Measurements from ENCODE around the genes ATP5MC3 and NFE2L2.

DNA sequence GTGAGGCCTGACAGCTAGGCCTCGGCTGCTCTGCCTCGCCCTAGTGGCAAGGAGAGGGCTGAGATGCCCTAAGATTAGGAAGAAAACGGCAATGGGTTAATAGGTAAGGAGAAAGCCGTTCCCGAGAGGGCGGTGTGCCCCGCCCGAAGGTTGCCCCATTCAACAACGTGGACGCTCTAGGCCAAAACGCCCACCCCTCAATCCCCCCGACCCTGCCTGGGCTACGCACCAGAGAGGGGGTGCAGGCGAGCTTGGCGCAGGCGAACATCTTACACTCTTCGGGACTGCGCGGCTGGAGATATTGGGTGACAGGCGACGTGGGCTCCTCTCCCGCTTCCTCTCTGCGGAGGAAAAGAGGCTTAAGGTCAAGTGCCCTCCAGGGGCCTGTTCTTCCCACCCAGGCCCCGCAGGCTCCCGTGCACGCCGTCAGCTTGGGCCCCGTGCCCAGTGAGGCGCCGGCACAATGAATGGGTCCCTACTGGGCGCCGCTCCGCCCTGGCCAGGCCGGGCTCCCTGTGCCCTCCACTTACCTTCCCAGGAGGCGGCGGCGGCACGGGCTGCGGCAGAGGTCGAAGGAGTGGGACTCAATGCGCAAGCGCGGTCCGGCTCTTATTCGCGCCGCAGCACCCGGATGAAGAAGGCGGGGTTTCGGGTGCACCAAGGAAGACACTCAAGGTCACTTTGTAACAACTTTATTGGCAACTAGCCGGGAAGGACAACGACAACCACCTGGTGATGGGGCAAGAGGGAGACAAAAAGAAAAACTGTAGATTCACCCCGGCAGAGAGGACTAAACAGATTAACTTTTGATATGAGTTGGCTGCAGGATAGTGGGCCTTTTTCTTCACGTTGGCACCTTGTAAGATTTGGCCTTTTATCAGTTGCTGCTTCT is at the start of gene ATP5MC3:
TSS of gene ATP5MC3 (minus strand) at position 585 of the 892 bp plus-strand sequence.
- RRBS, 2 experiments: 2% methylated on average over 15 to 16 of the region's 54 CpGs
CAGE:
- cytosol, long polyA minus RNA: start-site peak on the minus strand centred at position 548 of the sequence, 28 bp wide, 134 reads
- cytosol, long polyA plus RNA: start-site peak on the minus strand centred at position 301 of the sequence, 90 bp wide, 305 and 481 reads in 2 replicates; start-site peak on the minus strand centred at position 562 of the sequence, 71 bp wide, 2,179 and 2,614 reads in 2 replicates
- long polyA plus RNA: start-site peak on the minus strand centred at position 305 of the sequence, 61 bp wide, 145 and 131 reads in 2 replicates; start-site peak on the minus strand centred at position 564 of the sequence, 74 bp wide, 859 and 795 reads in 2 replicates
- nucleus, long polyA minus RNA: no peak
- nucleus, long polyA plus RNA: start-site peak on the minus strand centred at position 563 of the sequence, 62 bp wide, 1,642 and 2,148 reads in 2 replicates

- RRBS, 2 experiments: no CpG with 5 or more reads among the region's 3 CpGs
CAGE:
- cytosol, long polyA minus RNA: no peak
- cytosol, long polyA plus RNA: no peak
- long polyA plus RNA: no peak
- nucleus, long polyA minus RNA: no peak
- nucleus, long polyA plus RNA: start-site peak on the minus strand at chr2:175953557-175953565, 23 and 12 reads in 2 replicates
Observed at GRCh38 chr2:175953149-175953772, 48.8 kb downstream of the LNPK start.

- RRBS, 2 experiments: no CpG with 5 or more reads among the region's 3 CpGs
CAGE:
- cytosol, long polyA minus RNA: no peak
- cytosol, long polyA plus RNA: no peak
- long polyA plus RNA: no peak
- nucleus, long polyA minus RNA: start-site peak on the minus strand at chr2:175970172-175970246, 236 reads; start-site peak on the minus strand at chr2:175970307-175970426, 48 reads; start-site peak on the minus strand at chr2:175970487-175970515, 18 reads
- nucleus, long polyA plus RNA: start-site peak on the minus strand at chr2:175970184-175970246, 32 and 43 reads in 2 replicates
Observed at GRCh38 chr2:175970045-175970852, 31.8 kb downstream of the LNPK start.

DNA sequence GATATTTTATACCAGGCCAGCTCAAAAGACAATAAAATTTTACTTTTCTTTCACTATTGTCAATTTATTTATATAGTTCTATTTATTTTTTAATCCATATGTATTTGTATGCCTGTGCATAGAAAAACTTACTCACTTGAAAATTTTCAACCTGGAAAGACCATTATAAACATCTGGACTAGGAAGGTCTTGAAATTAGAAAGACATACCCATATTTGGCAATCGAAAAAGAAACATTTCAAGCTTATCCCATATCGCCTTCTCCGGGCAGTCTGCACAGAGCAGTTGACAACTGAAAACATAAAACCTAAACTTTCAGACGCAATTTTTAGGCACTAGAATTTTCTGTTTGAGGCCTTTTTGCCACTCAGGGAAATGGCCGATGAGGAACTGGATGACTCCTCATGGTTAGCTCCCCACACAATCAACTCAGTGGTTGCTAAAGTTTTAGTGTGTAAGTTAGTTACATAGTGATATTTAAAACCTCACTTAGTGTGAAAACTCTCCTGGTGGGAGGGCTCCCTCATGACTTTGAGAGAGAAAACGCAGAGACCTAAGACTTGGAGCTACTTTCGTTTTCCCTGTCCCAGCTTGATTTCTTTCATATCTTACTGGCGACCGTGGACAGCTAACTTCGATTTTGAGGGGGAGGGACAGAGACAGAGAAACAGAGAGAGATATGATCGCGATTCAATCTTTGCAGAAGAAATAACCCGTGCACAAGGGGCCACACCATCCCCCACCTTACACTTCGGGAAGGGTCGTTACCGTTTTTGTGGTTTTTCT is 3.2 kb upstream of the HOXD12 start:
- RRBS, 2 experiments: no CpG with 5 or more reads among the region's 16 CpGs
CAGE:
- cytosol, long polyA minus RNA: no peak
- cytosol, long polyA plus RNA: no peak
- long polyA plus RNA: no peak
- nucleus, long polyA minus RNA: no peak
- nucleus, long polyA plus RNA: no peak

DNA sequence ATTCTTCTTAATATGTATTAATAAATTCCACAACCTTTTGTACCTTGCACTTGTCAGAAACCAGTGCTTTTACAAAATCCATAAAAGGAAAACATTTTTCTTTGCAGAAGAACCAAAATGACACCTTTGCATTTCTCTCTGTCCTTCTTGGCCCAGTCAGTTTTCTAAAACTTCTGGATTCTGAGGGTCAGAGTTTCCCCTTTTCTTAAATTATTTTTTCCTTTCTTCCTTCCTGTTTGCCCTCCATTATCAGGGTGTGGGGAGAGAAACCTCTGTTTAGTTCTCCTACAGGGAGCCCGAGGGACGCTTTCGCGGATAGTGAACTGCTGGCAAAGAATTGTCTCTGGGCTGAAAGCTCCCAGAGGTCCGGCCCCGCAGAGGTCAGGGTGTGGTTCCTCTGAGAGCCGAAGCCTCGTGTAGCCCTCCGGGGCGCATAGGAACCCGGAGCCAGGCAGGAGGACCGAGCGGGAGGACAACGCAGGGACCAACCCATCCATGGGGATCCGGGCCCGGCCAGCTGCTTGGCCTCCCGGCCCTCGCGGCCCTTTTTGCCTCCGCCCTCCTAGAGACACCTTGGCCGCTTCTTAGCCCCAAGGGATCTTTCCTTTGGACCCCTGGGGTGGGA is 833 bp upstream of the HOXD10 start:
- RRBS, 2 experiments: 29 to 33% methylated on average over 14 of the region's 21 CpGs
CAGE:
- cytosol, long polyA minus RNA: no peak
- cytosol, long polyA plus RNA: no peak
- long polyA plus RNA: no peak
- nucleus, long polyA minus RNA: no peak
- nucleus, long polyA plus RNA: no peak

DNA sequence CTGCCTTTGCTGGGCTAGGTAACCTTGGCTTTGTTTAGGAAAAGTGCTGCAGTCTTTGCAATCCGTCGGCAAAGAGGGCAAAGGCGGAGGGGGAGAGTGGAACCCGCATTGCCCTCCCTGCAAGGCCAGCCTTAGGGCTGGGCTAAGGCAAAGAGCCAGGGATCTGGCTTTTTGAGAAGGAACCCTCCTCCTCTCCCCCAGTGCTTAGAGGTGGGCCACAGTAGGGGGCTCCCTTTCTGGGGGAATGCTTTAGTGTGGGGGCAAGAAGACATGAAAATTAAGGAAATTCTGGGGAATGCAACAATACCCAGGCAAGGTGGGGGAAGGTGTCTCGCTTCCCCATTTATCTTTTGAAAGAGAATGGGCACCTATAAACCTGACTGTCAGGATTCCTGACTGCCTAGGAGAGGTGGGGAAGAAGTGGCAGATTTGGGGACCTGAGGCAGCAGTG is 1.5 kb downstream of the HOXD10 start:
- RRBS, 2 experiments: no CpG with 5 or more reads among the region's 5 CpGs
CAGE:
- cytosol, long polyA minus RNA: no peak
- cytosol, long polyA plus RNA: no peak
- long polyA plus RNA: no peak
- nucleus, long polyA minus RNA: no peak
- nucleus, long polyA plus RNA: no peak

- RRBS, 2 experiments: no CpG with 5 or more reads among the region's 31 CpGs
CAGE:
- cytosol, long polyA minus RNA: no peak
- cytosol, long polyA plus RNA: no peak
- long polyA plus RNA: no peak
- nucleus, long polyA minus RNA: no peak
- nucleus, long polyA plus RNA: no peak
Observed at GRCh38 chr2:176132282-176133098, 3.0 kb downstream of the HOXD8 start.

DNA sequence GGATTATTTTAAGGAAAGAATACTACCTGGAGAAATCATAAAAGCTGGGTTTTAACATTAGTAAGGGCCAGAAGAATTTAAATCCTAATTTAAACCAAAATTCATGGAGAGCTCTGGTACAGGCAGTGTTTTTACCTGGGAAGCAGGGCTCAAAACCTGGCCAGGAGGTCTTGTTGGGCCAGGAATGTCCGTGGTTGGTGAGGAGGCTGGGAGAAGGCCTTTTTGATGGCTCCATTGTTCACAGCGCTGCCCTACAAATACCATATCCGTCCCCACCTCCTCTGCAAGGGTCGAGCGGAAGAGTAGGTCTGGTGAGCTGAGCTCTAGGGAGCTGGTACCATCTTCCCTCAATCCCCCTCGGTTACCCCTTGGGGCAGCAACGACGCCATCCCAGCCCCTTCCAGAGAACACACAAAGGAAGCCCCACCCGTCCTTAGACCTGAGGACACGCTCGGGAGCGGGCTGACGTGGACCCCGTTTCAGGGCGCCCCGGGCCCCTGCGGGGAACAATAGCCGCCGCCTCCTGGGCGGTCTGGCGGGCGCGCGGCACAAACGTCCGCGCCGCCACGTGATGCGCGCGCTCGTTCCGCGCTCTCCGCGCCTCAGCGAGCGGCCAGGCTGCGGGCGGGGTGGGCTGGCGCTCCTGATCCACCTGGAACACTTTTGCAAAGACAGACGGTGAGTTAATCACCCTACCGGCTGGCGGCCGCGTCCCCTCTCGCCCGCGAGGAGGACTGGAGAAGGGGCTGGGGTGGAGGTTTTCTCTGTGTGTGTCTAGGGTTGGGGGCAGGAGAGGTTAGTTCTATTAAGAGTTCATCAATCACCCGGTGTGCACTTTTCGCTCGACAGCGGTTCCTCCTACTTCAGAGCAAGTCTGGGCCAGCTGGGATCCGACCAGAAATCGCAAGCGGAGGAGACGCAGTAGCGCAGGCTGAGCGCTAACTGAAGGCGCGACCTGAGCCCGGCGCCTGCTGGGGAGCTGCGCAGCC is 10.6 kb upstream of the HOXD1 start:
- RRBS, 2 experiments: 93 to 94% methylated on average over 2 to 3 of the region's 65 CpGs
CAGE:
- cytosol, long polyA minus RNA: no peak
- cytosol, long polyA plus RNA: no peak
- long polyA plus RNA: no peak
- nucleus, long polyA minus RNA: no peak
- nucleus, long polyA plus RNA: no peak

- RRBS, 2 experiments: 4 to 7% methylated on average over 6 of the region's 14 CpGs
CAGE:
- cytosol, long polyA minus RNA: start-site peak on the plus strand at chr2:176187589-176187651, 13 reads; start-site peak on the minus strand at chr2:176187633-176187742, 8 reads
- cytosol, long polyA plus RNA: no peak
- long polyA plus RNA: start-site peak on the plus strand at chr2:176187622-176187736, 68 and 52 reads in 2 replicates
- nucleus, long polyA minus RNA: no peak
- nucleus, long polyA plus RNA: start-site peak on the plus strand at chr2:176187583-176187728, 31 and 72 reads in 2 replicates; start-site peak on the minus strand at chr2:176187738-176187764, 18 and 29 reads in 2 replicates
Observed at GRCh38 chr2:176187463-176187988, 942 bp upstream of the HOXD1 start.

DNA sequence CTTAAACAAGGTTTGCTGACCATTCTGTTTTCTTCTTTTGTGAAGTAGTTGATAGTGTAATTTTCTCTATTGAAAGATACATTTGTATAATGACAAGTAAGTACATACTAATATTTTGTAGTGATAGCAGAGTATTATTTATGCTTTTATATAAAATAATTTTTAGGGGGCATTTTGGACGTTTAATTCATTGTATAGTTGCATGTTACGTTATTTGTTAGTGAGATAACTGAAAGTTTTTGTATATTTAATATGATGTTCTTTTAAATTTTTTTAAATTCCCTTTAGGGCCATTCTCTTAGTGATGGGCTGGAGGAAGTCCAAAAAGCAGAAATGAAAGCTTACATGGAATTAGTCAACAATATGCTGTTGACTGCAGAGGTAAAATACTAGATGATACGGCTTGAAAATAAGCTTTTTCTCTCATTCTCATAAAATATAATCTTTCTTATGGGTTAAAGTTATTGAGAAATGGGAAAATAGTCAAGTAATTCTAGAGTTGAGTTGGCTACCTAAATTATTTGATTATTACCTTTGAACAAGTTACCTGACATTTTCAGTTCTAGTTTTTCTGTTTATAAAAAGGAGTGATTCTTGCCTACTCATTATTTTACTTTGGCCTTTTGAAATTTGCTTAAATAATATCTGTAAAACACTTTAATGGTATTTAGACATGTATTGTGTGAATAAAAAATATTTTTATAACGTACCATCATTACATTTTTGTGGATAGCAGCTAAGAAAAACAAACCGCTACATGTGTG is 58.9 kb downstream of the MTX2 start:
- RRBS, 2 experiments: no CpG with 5 or more reads among the region's 5 CpGs
CAGE:
- cytosol, long polyA minus RNA: no peak
- cytosol, long polyA plus RNA: no peak
- long polyA plus RNA: no peak
- nucleus, long polyA minus RNA: no peak
- nucleus, long polyA plus RNA: no peak

DNA sequence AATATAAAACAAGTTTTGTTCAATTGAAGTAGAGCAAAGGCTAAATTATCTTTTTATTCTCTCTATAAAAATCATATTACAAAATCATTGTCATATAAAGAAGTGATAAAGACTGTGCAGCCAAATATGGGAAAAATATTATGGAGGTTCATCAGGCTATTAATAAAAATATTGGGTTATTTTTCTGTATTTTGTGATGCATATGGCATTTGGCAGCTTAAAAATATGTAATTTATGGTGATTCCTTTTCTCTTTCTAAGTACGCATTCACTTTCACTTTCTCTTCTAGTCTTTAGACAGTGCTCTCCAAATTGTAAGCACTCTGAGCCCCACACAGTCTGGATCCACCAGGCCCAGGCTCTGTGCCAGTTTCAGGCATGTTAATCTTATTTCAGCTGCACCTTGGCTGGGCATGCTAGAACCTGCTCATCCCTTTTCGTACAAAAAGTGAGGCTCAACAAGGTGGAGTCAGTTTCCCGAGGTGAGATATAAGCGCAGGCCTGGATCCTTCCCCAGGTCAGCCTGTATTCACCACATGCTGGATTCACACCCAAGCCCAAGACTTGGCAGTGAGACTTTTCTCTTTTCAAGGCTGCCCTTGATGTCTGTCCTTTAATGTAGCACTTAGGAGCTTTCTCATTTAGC is 203.9 kb downstream of the MTX2 start:
- RRBS, 2 experiments: no CpG with 5 or more reads among the region's 4 CpGs
CAGE:
- cytosol, long polyA minus RNA: no peak
- cytosol, long polyA plus RNA: no peak
- long polyA plus RNA: no peak
- nucleus, long polyA minus RNA: no peak
- nucleus, long polyA plus RNA: no peak

- RRBS, 2 experiments: no CpG with 5 or more reads among the region's 5 CpGs
CAGE:
- cytosol, long polyA minus RNA: no peak
- cytosol, long polyA plus RNA: no peak
- long polyA plus RNA: no peak
- nucleus, long polyA minus RNA: no peak
- nucleus, long polyA plus RNA: no peak
Observed at GRCh38 chr2:176518724-176519311, 249.6 kb downstream of the MTX2 start.

GRCh38 chr2:177218846-177219664 is 6.5 kb downstream of the HNRNPA3 start:
- RRBS, 2 experiments: no CpG with 5 or more reads among the region's 5 CpGs
CAGE:
- cytosol, long polyA minus RNA: start-site peak on the plus strand at chr2:177219312-177219317, 95 reads
- cytosol, long polyA plus RNA: no peak
- long polyA plus RNA: no peak
- nucleus, long polyA minus RNA: no peak
- nucleus, long polyA plus RNA: no peak

- RRBS, 2 experiments: no CpG with 5 or more reads among the region's 8 CpGs
CAGE:
- cytosol, long polyA minus RNA: no peak
- cytosol, long polyA plus RNA: no peak
- long polyA plus RNA: no peak
- nucleus, long polyA minus RNA: no peak
- nucleus, long polyA plus RNA: no peak
Observed at GRCh38 chr2:177228511-177229301, 16.1 kb downstream of the HNRNPA3 start.

GRCh38 chr2:177242166-177243104 is 22.1 kb downstream of the NFE2L2 start:
- RRBS, 2 experiments: no CpG with 5 or more reads among the region's 5 CpGs
CAGE:
- cytosol, long polyA minus RNA: start-site peak on the minus strand at chr2:177242443-177242491, 5 reads
- cytosol, long polyA plus RNA: no peak
- long polyA plus RNA: no peak
- nucleus, long polyA minus RNA: start-site peak on the minus strand at chr2:177242415-177242426, 23 reads; start-site peak on the minus strand at chr2:177243015-177243052, 27 reads
- nucleus, long polyA plus RNA: no peak

GRCh38 chr2:177247891-177248487 is 16.5 kb downstream of the NFE2L2 start:
- RRBS, 2 experiments: no CpG with 5 or more reads among the region's 6 CpGs
CAGE:
- cytosol, long polyA minus RNA: no peak
- cytosol, long polyA plus RNA: no peak
- long polyA plus RNA: no peak
- nucleus, long polyA minus RNA: no peak
- nucleus, long polyA plus RNA: no peak

GRCh38 chr2:177264488-177265764 is at the start of gene NFE2L2:
NFE2L2 (minus strand) TSS chr2:177264727.
- RRBS, 2 experiments: 1 to 2% methylated on average over 58 of the region's 97 CpGs
CAGE:
- cytosol, long polyA minus RNA: start-site peak on the minus strand at chr2:177264548-177264759, 20 reads; start-site peak on the minus strand at chr2:177264928-177264958, 33 reads
- cytosol, long polyA plus RNA: start-site peak on the minus strand at chr2:177264656-177264720, 50 and 46 reads in 2 replicates
- long polyA plus RNA: start-site peak on the minus strand at chr2:177264658-177264704, 52 and 54 reads in 2 replicates
- nucleus, long polyA minus RNA: no peak
- nucleus, long polyA plus RNA: no peak

DNA sequence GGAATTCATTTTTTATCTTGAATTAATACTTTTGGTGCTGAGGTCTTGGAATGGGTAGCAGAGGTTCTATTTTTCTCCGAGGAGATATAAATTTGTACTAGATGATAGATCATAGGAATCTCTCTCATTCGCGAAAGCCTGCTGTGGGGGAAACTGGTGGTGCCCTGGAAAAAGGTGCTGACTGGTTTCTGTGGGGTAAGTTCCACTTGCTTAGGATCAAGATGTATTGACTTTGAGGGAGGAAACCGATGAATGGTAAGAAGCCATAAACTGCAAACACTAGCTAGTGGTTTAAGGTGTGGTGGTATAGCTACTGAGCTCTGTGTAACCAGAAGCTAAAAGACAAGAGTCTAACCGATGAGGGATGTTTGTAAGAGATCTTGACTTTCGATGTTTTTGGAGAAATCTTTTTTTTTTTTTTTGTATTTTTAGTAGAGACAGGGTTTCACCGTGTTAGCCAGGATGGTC is 803 bp downstream of the AGPS start:
- RRBS, 2 experiments: no CpG with 5 or more reads among the region's 7 CpGs
CAGE:
- cytosol, long polyA minus RNA: no peak
- cytosol, long polyA plus RNA: no peak
- long polyA plus RNA: no peak
- nucleus, long polyA minus RNA: no peak
- nucleus, long polyA plus RNA: no peak

- RRBS, 2 experiments: no CpG with 5 or more reads among the region's 5 CpGs
CAGE:
- cytosol, long polyA minus RNA: no peak
- cytosol, long polyA plus RNA: no peak
- long polyA plus RNA: no peak
- nucleus, long polyA minus RNA: no peak
- nucleus, long polyA plus RNA: no peak
Observed at GRCh38 chr2:178378874-178379480, 72.0 kb downstream of the PRKRA start.

DNA sequence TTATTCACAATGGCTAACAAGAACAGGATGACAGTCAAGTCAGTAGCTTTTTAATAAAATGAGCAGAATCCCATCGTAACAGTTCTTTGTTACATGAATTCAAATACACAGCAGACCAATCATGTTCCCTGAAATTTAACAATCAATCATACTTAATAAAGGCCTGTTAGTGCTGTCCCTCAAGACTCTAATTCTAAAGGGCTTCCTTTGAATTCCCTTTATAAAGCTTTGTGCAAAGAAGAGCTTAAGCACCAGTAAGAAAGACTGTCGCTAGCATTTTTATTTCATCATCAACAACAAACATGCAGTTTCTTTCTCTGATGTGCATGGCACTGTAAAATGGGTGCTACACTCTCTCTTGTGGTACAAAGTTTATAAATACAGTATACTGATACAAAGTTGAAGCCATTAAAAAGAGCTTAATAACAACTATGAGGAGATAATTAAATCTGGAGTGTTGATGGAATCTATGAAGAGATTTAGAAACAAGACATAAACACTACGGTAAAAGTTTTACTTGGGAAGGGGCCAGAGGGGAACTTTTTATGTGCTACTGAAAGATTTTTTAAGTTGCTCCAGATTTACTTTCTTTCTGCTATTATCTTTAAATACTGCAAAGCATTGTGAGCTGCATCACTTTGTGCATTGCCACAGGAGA is 19.3 kb downstream of the PRKRA start:
- RRBS, 2 experiments: no CpG with 5 or more reads among the region's 3 CpGs
CAGE:
- cytosol, long polyA minus RNA: no peak
- cytosol, long polyA plus RNA: start-site peak on the minus strand centred at position 179 of the sequence, 8 bp wide, 63 and 70 reads in 2 replicates
- long polyA plus RNA: start-site peak on the minus strand centred at position 173 of the sequence, 24 bp wide, 122 and 129 reads in 2 replicates
- nucleus, long polyA minus RNA: no peak
- nucleus, long polyA plus RNA: start-site peak on the minus strand centred at position 174 of the sequence, 20 bp wide, 127 and 80 reads in 2 replicates

Measured in HepG2 (cell line).